SJSA1 (cell line): ENCODE measurements around a stretch of chr12.

- RAMPAGE, long total RNA: no peak
Measured at GRCh38 chr12:114671519-114672591, 12.1 kb downstream of the TBX3 start.

DNA sequence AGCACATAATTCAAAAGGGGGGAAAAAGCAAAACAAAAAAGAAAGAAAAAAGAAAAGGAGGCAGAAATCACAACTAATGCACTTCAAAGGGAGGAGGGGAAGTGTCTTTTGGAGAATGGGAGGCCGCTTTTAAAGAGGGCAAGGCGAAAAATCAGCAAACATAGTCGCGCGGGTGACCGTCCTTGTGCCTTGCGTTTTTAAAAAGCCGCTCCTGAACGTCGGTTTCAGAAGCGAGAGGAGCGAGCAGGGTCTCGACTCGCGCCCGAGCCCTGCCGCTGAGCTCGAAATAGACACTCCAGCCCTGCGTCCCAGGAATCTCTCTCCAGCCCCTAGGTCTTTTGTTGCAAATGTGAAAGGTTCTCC, 708 bp downstream of the TBX3 start:
- RAMPAGE, long total RNA: no peak

DNA sequence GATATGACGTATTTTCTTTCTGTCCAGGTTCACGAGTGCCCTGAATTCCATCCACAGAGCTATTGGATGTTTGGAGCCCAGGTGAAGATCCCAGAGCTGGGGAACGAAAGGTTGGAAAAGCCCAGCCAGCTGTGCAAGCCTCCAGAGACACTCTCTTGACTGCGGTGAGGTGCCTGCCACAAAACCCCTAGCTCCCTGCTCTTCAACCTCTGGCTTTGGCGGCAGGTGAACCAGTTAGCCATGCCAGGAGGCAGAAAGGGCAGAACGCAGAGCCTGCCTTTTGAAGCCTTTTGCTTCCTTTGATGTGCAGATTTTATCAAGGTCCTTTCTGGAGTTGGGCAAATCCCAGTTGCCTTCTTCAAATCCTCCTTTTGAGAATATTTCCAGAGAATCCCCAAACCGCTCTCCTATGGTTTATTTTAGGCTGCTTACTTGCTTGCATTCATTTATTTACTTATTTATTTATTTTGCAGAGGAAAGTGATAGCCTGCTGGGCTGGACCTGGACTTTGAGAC, 411.2 kb upstream of the TBX3 start:
- RAMPAGE, long total RNA: no peak

- RAMPAGE, long total RNA: no peak
Measured at GRCh38 chr12:115337561-115338270, 653.7 kb upstream of the TBX3 start.

DNA sequence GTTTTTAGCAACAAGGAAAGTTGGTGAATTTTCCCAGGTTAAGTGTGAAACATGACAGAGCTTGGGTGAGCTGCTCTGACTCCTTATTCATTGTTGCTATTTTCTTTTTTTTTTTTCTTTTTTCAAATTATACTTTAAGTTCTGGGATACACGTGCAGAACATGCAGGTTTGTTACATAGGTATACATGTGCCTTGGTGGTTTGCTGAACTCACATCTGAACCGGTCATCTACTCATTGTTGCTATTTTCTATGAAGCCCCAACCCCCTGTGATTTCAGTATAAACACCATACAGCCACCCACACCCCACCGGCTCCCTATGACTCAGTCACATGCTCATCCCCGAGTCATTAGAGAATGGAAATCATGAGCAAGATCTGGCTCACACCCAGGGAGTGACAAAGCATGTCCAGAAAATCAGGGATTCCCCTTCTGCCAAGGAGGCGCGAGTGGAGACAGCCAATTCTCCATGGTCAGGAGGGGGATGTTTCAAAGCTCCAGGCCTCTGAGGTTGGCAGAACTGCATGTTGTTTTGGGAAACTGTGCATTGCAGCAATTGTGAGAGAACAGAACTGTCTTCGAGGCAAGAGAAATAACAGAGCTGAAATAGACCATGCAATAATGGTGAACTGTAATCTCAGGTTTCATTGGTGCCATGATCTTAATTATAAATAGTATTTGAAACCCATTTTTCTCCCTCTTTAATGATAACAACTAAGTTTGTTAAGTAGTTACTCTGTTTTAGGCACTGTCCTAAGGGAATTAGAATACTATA, 657.5 kb upstream of the TBX3 start:
- RAMPAGE, long total RNA: no peak

- RAMPAGE, long total RNA: no peak
Measured at GRCh38 chr12:115398120-115399070, 714.4 kb upstream of the TBX3 start.

GRCh38 chr12:115871571-115872212, 405.8 kb downstream of the MED13L start:
- RAMPAGE, long total RNA: no peak

- RAMPAGE, long total RNA: no peak
Measured at GRCh38 chr12:115917135-115917514, 360.4 kb downstream of the MED13L start.

GRCh38 chr12:116032529-116033097, 244.9 kb downstream of the MED13L start:
- RAMPAGE, long total RNA: no peak

DNA sequence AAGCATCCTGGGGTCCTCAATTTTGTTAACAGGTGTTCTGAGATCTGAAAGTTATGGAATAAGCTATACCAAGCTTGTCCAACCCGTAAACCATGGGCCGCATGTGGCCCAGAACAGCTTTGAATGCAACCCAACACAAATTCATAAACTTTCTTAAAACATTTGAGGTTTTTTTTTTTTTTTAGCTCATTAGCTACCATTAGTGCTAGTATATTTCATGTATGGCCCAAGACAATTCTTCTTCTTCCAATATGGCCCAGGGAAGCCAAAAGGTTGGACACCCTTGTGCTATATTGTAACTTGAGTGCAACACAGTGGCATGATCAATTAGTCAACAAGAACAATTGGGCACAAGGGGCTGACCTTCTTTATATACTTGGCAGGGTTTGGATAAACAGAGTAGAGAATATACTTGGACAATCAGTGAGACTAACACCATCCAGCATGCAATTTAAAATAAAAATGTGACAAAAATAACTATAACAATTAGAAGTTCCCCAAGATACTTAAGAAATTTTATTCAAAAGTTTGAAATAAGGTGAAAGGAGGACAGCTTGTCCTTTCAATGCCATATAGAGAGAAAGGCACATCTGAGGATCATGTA, 197.5 kb downstream of the MED13L start:
- RAMPAGE, long total RNA: no peak

- RAMPAGE, long total RNA: no peak
Measured at GRCh38 chr12:116267299-116268029, 10.0 kb downstream of the MED13L start.

- RAMPAGE, long total RNA: no peak
Measured at GRCh38 chr12:116318023-116319227, 40.9 kb upstream of the MED13L start.

- RAMPAGE, long total RNA: no peak
Measured at GRCh38 chr12:116528932-116529504, 30.2 kb upstream of the MAP1LC3B2 start.

- RAMPAGE, long total RNA: no peak
Measured at GRCh38 chr12:116537274-116537798, 21.8 kb upstream of the MAP1LC3B2 start.

- RAMPAGE, long total RNA: no peak
Measured at GRCh38 chr12:116594509-116594780, 35.3 kb downstream of the MAP1LC3B2 start.

- RAMPAGE, long total RNA: no peak
Measured at GRCh38 chr12:116598937-116599950, 40.1 kb downstream of the MAP1LC3B2 start.

GRCh38 chr12:116635476-116636130, 76.4 kb downstream of the MAP1LC3B2 start:
- RAMPAGE, long total RNA: no peak

DNA sequence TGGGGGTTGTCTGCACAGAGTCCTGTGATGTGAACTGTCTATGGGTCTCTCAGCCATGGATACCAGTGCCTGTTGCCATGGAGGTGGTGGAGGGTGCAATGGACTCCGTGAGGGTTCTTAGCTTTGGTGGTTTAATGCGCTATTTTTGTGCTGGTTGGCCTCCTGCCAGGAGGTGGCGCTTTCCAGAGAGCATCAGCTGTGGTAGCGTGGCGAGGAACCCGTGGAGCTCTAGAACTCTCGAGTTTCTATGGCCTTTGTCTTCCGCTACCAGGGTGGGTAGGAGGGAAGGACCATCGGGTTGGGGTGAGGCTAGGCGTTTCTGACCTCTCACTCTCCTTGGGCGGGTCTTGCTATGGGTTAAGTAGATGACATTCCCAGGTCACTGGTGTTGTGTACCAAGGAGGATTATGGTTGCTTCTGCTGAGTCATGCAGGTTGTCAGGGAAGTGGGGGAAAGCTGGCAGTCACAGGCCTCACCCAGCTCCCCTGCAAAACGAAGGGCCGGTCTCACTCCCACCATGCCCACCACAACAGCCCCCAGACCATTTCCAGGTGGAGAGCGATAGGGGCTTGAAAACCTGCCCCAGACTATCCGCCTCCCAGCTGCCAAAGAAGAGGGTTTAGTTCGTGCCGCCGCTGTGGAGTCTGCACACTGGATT, 21.7 kb downstream of the RNFT2 start:
- RAMPAGE, long total RNA: no peak

GRCh38 chr12:116850164-116850704, 31.0 kb downstream of the HRK start:
- RAMPAGE, long total RNA: no peak

- RAMPAGE, long total RNA: no peak
Measured at GRCh38 chr12:116885320-116885845, 4.1 kb upstream of the HRK start.